ENCODE measurements around a stretch of chr3.

DNA sequence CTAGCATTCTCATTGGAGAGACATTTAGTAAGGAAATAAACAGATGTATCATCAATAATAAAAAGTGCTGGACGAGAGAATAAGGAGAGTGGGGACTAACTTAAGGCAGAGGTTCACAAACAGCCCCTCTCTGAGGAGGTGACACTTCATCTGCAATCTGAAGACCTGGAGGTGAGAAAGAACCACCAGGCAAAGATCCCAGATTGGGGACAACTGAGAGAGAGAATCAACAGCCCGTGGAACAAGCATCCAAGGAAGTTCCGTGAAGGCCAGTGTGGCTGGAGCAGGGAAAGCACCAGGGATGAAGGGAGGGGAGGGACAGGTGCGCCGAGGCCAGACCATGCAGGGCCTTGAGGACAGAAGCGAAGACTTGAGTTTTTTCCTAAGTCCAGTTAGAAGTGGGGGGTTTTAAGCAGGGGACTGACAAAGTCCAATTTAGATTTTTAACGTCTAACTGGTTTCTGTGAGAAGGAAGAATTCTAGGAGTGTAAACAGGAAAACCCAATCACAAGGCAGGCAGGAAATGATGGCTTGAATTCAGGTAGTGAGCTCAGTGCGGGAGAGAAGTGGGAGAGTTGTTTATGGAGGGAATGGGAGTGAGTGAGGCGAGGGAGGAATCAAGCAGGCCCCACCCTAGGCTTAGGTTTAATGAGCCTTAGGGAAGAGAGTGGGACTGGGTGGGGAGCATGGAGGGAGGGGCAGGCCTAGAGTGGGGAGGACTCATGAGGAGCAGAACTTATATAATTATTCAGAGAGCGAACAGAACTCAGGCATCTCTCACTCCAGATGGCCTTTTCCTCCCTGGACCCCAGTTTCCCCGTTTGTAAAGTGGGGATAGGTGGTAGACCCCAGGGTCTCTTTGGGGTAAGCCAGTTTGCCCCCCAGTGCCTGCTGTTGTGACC, 17.7 kb downstream of the VIPR1 start:
- PRO-cap, 3 experiments: no peak in any of the 3 experiments
- RAMPAGE, long total RNA: no peak

DNA sequence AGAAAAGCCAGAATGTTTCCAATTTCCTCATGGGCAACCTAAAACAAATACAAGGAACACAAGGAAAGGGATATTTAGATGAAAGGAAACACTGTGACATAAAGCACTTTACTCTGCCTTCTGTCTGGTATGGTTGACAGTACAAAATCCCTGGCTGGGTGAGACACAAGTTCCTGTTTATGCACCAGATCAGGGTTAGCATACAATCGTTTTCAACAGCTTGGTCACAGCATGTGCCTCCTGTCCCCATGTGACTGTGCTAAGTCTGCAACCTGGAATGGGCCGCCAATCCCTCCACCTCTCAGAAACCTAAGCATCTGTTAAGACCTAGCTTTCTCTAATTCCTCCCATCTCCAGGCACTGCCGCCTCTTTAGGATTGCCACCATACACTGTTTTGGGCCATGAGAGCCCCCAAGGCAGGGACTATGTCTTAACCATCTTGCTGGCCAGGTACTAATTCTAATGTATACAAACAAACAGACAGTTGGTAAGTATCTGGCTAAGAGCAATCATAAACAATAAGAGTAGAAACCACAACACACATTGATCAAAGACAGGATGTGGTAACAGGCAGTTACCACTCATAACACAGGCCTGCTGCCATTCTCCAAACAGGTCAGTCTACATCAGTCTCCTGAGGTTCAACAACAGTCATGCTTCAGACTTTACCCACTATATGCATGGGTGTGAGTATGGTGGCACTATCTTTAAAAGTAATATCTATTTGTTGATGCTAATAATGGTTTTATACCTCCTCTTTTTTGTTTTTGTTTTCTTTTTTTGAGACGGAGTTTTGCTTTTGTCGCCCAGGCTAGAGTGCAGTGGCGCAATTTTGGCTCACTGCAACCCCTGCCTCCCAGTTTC, 25.6 kb downstream of the SEC22C start:
- PRO-cap, 3 experiments: no peak in any of the 3 experiments
- RAMPAGE, long total RNA: no peak

DNA sequence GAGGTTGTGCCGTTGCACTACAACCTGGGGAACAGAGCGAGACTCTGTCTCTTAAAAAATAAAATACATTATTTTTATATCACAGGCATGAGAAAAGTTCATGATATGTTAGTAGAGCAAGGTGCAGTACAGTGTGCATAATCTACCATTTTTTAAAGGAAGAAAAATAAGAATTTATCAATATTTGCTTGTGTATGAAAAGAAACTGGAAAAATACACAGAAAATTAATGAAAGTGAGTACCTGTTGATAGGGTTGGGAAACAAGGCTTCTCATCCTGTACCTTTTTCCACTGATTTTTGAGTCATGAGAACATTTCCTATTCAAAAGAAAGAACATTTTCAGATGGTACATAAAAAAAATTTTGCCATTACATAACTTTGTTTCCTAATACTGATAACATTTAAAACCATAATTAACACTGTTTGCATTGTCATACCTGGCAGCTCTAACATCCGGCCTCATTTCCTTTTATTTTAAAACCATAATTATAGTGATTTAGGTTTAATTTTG, 11.6 kb downstream of the NKTR start:
- PRO-cap, 3 experiments: no peak in any of the 3 experiments
- RAMPAGE, long total RNA: no peak

DNA sequence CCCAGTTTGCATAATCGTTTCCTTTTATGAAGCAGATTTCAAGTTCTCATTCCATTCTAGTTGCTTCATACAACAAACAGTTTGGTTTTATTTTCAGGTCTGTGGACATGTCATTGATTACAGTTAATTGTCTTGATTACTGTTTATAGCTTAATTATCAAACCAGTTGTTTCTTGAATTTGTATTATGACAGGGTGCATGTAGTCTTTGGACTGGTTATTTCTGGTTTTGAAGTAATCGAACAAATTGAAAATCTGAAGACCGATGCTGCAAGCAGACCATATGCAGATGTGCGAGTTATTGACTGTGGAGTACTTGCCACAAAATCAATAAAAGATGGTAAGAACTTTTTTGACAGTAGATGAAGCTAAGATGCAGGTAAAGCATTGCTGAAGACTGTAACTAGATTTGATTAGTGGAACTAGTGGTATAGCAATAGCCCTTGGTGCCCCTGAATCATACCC, 22.5 kb upstream of the ZBTB47 start:
- PRO-cap, 3 experiments: no peak in any of the 3 experiments
- RAMPAGE, long total RNA: no peak

DNA sequence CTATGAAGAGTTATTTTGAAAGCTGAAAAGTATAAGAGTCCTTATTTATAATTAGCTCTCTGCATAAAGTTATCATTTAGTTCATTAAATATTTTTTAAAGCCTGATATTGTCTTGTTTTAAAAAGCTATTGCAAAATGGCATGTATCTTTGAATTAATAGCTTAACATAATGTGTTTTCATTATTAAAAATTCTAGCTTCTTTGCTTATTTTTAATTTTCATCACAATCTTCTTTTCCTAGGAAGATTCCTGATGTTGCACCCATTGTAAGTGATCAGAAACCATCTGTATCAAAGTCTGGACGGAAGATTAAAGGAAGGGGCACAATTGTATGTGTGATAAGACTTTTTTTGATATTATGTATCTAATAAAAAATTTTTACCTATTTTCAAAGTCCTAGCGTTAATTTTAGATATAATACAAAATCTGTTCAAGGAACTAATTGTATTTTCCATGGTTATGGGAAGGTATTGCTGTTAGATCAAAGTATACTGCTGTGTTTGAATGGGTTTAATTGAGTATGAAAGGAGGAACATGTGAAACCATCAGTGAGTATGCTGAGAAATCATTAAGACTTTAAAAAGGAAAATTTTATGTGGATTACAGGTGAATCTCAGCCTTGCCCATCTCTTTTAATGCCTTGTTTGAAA, 19.0 kb upstream of the ZBTB47 start:
- PRO-cap, 3 experiments: no peak in any of the 3 experiments
- RAMPAGE, long total RNA: no peak

- PRO-cap, 3 experiments: no peak in any of the 3 experiments
- RAMPAGE, long total RNA: no peak
Observed at GRCh38 chr3:42804817-42805147, 492 bp upstream of the HIGD1A start.

DNA sequence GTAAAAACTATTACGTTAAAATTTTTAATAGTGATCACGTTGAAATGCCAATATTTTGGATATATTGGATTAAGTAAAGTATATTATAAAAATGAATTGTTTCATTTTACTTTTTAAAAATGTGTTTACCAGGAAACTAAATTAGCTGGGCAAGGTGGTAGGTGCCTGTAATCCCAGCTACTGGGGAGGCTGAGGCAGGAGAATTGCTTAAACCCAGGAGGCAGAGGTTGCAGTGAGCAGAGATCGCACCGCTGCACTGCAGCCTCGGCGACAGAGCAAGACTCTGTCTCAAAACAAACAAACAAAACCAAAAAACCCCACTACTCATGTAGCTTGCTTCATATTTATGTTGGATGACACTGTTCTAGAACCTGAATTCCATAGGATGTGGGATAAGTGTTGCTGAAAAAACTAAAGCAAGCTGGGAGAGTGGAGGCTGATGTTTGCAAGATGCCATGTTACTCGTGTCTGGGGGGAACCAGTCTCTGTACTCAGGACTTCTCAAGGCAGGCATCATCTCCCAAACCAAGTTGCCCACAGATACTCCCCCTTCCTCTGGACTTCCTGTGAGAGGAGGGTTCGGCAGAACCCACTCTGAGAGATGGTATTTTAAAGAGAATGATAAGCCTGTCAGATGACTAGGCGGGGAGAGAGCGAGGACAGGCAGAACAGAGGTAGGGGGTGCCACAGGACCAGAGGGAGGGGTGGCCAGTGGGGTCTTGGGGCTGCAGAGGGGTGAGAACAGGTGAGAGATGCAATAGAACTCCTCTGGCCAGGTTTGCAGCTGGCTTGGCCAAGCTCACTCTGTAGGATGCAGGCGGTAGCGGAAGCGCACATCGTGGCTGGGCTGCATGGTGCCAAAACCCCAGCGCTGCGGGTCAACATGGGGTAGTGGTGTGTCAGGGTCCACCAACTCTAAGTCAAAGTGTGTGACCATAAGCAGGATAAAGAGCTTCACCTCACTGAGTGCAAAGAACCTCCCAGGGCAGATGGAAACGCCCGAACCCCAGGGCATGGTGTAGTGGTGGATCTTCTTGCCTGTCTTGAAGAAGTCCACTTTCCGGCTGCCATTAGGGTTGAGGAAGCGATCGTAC, 1.8 kb downstream of the CYP8B1 start:
- PRO-cap, 3 experiments: no peak in any of the 3 experiments
- RAMPAGE, long total RNA: no peak

DNA sequence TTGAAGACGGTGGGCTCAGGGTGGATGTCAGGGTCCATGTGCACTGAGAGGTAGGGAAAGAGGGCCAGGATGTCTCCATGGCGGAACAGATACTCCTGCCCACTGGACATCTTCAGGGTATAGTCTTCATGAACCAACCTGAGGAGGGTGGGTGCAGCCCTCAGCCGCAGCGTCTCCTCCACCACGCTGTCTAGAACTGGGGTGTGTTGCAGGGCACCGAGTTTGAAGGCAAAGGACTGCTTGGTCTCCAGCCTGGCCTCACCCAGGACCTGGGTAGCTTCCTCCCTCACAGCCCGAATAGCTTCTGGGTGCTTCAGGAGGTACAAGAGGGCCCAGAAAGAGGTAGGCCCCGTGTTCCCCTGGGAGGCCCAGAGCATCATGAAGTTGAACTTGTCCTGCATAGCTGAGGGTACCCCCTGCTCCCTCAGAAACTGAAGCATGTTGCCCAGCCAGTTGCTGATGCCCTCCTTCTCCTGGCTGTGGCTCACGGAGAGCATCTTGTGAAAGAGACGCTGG, 1.0 kb downstream of the CYP8B1 start:
- PRO-cap, 3 experiments: no peak in any of the 3 experiments
- RAMPAGE, long total RNA: no peak

DNA sequence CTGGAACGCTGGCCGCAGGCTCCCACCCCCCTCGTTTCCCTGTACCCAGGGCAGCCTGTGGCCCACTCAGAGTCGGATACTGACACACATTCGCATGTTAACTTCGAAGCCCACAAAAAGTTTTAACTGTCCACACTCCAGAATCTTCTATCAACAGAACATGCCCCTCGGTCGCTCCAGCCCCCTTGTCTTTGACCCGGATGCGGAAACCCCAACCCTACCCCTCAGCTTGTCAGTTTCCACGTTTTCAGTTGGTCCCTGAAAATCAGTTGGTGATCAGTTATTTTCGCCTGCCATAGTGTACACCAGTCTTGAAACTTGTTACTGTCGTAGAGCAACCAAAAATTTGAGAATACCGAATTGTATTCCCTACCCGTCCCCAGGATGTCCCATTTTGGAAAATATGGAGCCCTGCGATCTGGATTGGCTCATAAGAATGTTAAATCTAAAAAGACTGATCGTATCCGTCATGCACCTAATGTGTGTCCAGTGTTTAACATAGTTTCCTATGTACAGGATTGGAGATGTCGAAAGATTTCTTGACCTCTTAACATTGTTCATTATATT, 481 bp downstream of the KRBOX1 start:
- PRO-cap, 3 experiments: peak in 2 of 3 experiments; most common minus-strand start position 202 of the sequence (in 2)
- RAMPAGE, long total RNA: no peak

DNA sequence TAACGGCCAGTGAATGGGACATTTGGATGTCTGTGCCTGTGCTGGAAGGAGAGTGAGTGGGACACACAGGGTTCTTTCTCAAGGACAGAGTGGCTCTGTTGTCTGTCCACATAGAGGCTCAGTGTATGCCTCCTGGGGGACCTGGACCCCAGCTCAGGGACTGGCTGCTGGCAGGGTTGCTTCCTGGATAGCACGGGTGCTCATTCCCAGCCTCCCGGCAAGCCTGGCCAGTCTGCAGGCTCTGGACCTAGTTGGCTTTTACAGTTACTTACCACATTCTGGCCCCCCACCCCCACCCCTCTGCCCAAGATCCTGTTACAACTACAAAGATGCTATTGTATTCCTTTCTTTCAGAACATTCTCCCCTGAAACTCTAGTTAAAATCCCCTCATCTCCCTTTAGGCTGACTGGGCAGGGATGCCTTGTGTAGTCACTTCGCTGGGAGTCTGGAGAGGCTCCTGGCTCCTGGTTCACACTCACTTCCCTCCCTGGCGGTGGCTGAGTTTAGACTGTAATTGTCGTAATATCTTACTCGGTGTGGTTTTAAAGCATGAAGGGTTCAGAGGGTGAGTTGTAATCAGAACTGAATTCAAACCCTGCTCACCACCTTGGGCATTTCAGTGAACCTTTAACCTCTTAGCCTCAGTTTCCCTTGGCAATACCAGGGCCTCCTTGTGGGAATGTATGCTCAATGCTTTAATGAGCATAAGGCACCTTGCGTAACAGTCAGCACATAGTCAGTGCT, 12.8 kb downstream of the GASK1A start:
- PRO-cap, 3 experiments: no peak in any of the 3 experiments
- RAMPAGE, long total RNA: no peak

- PRO-cap, 3 experiments: no peak in any of the 3 experiments
- RAMPAGE, long total RNA: no peak
Observed at GRCh38 chr3:42996546-42997198, 17.6 kb downstream of the GASK1A start.

- PRO-cap, 3 experiments: no peak in any of the 3 experiments
- RAMPAGE, long total RNA: no peak
Observed at GRCh38 chr3:43181178-43181863, 75.4 kb upstream of the POMGNT2 start.

DNA sequence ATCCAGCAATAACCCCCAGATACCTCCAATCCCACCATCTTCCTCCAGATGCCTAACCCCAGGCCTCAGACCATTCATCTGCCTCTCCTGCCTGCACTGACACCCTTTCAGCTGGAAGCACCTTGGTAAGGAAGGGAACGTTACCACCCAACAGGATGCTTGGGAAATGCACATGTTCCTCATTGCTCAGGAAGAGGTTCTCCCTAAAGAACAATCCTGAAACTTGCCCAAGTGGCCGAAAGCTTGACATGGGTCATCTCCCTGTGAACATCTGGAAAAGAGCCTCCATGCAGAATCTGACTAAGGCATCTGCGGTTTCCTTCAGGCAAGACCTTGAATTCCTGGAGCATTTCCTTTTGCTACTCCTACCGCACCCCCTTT, 68.8 kb upstream of the SNRK start:
- PRO-cap, 3 experiments: no peak in any of the 3 experiments
- RAMPAGE, long total RNA: no peak

GRCh38 chr3:43565685-43566174, 56.1 kb downstream of the ANO10 start:
- PRO-cap, 3 experiments: no peak in any of the 3 experiments
- RAMPAGE, long total RNA: no peak

GRCh38 chr3:43572609-43572902, 49.3 kb downstream of the ANO10 start:
- PRO-cap, 3 experiments: no peak in any of the 3 experiments
- RAMPAGE, long total RNA: no peak

DNA sequence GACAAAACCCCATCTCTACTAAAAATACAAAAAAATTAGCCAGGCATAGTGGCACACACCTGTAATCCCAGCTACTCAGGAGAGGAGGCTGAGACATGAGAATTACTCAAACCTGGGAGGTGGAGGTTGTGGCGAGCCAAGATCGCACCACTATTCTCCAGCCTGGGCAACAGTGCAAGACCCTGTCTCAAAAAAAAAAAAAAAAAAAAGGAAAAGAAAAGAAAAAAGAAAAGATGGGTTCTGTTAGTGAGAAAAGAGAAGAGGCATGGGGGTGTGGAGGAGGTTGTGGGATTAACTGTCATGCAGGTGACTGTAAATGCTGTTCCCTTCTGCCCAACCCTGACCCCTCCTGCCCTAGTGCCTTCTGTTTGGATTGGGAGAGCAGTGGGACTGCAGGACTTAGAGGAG, 22.4 kb downstream of the ABHD5 start:
- PRO-cap, 3 experiments: no peak in any of the 3 experiments
- RAMPAGE, long total RNA: no peak

DNA sequence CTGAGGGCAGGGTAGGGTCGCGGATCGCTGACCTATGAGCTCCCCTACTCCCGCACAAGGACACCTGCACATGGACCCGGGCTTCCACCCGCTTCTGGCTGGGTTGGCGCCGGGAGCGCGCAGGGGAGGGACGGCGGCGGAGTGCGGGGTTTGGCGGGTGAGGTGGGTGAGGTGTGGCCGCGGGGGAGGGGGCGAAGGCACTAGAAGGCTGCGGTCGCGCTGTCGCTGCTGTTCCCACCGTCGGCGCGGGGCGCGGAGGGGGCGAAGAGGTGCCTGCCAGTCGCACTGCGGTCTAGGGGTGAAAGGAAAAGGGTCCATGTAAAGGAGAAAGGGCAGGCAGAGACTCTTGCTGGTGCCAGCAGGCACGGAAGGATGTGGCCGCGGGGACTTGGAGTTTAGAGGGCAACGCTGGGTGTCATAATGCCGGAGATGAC, 246.0 kb upstream of the TOPAZ1 start:
- PRO-cap, 3 experiments: no peak in any of the 3 experiments
- RAMPAGE, long total RNA: no peak

- PRO-cap, 3 experiments: no peak in any of the 3 experiments
- RAMPAGE, long total RNA: no peak
Observed at GRCh38 chr3:44339438-44339990, 948 bp downstream of the TCAIM start.

GRCh38 chr3:44349222-44349783, 10.7 kb downstream of the TCAIM start:
- PRO-cap, 3 experiments: no peak in any of the 3 experiments
- RAMPAGE, long total RNA: no peak

DNA sequence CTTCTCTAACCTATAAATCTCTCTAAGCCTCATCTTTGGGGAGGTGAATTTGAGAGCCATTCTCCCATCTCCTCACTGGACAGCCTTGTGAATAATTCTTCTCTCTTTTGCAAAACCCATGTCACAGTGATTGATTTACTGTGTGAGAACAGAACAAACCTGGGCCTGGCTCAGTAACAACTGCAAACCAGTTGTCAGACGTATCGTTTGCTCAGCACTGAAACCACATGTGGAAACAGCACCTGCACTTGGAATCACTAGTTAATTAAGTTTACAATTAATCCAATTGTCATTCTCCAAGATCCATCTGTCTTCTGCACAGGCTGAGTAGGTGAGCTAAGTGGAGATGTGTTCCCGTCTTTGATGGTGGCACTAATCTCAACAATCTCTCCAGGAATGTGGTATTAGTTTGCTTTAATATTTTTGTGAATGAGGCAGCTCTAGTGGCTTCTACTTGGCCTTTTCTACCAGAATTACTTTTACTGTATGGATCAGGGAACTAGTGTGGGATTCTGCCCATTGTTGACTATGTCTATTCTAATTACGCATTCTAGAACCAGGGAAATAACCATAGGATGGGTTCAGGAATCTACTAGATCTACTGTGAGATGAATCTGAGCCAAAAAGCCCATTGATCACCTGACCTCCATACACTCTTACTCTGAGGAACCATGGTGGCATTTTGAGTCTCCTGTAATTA, 42.1 kb downstream of the ZNF445 start:
- PRO-cap, 3 experiments: no peak in any of the 3 experiments
- RAMPAGE, long total RNA: no peak

Data from cerebellum (tissue), 5 donors.